Zone of skin (tissue), 1 donor: ENCODE results near the genes FXYD4, TMEM72 and ZNF22.

- RRBS = no CpG with 5 or more reads among the region's 5 CpGs
These were observed 33.8 kb downstream of the BMS1 start for GRCh38 chr10:42816318-42816825.

- RRBS = no CpG with 5 or more reads among the region's 21 CpGs
These were observed 95.6 kb upstream of the RET start for GRCh38 chr10:42981151-42981835.

DNA sequence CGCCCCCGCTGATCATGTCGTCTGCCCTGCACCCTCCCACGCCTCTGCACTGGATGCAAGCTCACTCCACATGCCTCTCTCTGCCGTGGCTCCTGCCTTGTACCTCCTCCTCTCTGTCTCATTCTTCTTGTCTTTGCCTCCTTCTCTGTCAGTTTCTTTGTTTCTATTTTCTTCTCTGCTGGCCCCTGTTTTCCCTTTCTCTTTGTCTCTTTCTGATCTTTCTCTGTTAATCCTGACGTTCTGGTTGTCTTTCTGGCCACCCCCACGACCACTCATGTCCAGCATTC, 87.7 kb upstream of the RET start:
- RRBS = no CpG with 5 or more reads among the region's 7 CpGs

- RRBS = no CpG with 5 or more reads among the region's 14 CpGs
These were observed at the start of gene FXYD4 for GRCh38 chr10:43371334-43371939. TSS of gene FXYD4 (plus strand) at chr10:43371636.

DNA sequence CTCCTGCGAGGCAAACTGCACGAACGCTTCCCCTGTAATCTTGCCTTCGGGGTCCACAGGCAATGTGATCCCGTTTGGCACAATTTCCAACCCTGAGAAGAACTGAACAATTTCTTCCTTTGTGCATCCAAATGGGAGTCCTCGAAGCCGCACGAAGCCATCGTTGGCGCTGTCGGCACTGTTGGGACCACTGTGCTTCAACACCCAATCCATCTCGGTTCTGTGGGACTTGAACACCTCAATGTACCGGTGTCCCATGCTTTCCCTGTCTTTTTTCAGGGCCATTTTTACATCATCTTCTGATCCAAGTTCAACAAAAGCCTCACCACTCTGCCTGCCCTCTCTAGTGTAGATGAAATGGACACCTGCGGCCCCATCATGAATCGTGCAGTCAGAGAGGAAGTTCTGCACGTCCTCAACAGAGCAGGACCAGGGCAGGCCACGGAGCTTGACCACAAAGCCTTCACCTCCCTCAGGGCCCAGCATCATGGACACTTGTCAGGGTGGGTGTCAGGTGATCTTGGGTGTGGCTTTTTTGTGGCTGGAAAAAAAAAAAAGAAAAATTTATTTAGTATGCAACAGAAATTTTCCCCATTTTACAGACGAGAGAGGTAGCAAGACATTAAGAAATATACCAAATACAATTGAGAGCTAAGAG, 16.1 kb downstream of the FXYD4 start:
- RRBS = no CpG with 5 or more reads among the region's 18 CpGs

- RRBS = no CpG with 5 or more reads among the region's 5 CpGs
These were observed 9.3 kb downstream of the HNRNPF start for GRCh38 chr10:43399683-43400162.

DNA sequence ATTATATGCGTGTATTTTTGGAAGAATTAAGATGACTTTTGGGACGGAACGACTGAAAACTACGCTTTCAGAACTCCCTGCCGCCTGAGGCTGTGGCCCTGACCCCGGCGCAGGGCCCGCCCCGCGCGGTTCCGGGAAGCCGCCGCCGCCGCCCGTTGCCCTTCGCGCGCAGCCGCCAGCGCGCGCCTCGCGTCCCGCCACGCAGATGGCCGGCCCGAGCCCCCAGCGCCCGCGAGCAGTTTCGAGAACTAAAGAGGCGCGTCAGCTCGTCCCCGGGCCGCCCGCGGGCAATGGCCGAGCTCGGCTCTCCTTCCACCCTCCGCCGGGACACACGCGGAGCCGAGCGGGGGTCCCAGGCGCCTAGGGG, 1.9 kb downstream of the HNRNPF start:
- RRBS = under 1% methylated on average over 37 of the region's 50 CpGs

GRCh38 chr10:43607038-43607289, 726 bp downstream of the ZNF485 start:
- RRBS = no CpG with 5 or more reads among the region's 8 CpGs

- RRBS = no CpG with 5 or more reads among the region's 4 CpGs
These were observed 167.9 kb upstream of the ZNF32 start for GRCh38 chr10:43816613-43816892.

- RRBS = 71% methylated on average over 1 of the region's 13 CpGs
These were observed 151.3 kb downstream of the CXCL12 start for GRCh38 chr10:44233441-44234088.

DNA sequence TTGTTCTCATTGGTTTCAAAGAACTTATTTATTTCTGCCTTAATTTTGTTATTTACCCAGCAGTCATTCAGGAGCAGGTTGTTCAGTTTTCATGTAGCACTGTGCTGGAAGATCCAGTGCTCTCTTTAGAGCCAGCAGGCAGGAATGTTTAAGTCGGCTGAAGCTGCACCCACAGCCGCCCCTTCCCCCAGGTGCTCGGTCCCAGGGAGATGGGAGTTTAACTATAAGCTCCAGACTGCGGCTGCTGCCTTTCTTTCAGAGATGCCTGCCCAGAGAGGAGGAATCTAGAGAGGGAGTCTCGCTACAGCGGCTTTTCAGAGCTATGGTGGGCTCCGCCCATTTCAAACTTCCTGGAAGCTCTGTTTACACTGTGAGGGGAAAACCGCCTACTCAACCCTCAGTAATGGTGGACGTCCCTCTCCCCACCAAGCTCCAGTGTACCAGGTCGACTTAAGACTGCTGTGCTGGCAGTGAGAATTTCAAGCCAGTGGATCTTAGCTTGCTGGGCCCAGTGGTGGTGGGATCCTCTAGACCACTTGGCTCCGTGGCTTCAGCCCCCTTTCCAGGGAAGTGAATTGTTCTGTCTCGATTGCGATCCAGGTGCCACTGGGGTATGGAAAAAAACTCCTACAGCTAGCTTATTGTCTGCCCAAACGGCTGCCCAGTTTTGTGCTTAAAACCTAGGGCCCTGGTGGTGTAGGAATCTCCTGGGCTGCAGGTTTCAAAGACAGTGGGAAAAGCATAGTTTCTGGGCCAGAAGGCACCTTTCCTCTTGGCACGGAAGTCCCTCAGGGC, 135.4 kb downstream of the CXCL12 start:
- RRBS = no CpG with 5 or more reads among the region's 15 CpGs

DNA sequence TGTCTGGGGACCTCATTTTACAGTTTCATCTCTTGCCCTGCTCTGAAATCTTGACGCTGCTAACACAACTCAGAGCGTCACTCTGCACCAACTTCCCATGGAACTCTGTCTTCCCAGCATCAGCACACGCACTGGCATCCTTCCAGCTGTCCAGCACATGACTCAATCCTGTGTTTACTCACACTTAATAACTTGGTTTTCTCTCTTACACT, 131.1 kb downstream of the CXCL12 start:
- RRBS = no CpG with 5 or more reads among the region's 3 CpGs

DNA sequence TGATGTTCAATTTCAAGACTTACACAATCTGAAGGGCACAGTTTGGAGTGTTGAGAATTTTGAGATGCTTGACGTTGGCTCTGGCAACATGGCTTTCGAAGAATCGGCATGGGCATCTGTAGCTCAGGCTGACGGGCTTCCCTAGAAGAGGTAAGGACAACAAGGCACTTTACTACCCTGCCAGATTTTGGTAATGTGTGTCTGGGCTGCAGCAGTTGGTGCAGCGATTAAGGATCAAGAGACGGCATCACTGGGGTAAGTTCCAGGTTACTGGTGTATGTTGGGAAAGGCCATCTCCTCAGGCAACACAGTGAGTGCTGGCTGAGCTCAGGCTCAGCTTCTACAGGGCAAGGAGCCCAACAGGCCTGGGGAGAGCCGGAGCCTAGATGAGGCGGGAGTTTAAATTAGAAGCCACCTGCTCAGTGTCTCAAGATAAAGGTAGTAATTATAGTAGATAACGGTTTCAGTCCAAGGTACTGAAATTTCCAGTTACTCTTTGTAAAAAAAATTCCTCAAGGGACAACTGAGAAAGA, 4.1 kb downstream of the CXCL12 start:
- RRBS = no CpG with 5 or more reads among the region's 9 CpGs

GRCh38 chr10:44576600-44577350, 191.9 kb upstream of the CXCL12 start:
- RRBS = no CpG with 5 or more reads among the region's 9 CpGs

DNA sequence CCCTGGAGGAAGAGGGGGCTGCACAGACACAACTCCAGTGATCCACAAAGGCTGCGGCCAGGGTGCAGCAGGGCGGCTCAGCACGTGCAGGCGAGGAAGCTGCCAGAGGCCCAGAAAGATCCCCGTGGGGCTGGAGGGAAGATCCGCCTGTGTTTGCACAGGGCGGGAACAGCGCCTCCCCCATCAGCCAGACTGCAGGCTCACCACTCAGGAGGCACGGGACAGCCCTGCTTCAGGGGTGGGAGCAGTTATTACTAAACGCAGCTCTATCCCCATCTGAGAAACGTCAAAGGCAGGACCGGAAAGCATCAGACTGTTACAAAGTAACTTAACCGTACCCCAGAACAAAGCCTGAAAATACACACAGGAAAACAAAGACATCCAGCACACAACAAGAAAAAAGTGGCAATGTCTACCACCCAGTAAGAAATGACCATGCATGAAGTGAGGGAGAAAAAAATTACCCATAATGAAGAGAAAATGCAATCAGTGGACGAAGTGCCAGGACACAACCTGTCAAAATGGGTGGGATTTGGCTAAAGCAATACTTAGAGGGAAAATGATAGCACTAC, 45.6 kb upstream of the TMEM72 start:
- RRBS = no CpG with 5 or more reads among the region's 14 CpGs

DNA sequence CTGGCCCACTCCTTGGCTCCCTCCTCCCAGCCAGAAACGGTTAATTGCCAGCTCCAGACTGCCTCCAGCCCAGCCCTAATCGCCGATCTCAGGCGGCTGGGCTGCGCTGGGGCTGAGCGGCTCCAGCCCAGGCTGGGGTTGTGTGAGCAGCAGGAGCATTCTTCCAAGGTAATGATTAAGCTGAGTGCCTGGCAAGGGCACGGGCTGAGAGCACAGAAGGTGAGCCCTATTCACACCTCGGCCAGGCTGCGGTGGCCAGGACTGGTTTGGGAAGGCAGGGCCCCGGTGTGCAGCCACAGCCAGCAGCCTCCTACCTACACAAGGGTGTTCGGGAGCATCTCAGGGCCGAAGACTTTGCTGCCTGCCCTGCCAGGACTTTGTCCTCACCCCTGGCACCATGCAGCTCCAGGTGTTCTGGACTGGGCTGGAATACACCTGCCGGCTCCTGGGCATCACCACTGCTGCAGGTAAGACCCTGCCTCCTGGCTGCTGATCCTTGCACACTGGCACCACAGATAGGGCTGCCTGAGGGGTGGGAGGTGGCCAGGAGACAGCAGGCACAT, at the start of gene TMEM72:
TSS of gene TMEM72 (plus strand) at position 222 of the 563 bp plus-strand sequence.
- RRBS = no CpG with 5 or more reads among the region's 13 CpGs

- RRBS = 83% methylated on average over 1 of the region's 21 CpGs
These were observed 5.0 kb downstream of the DEPP1 start for GRCh38 chr10:44973173-44974444.

DNA sequence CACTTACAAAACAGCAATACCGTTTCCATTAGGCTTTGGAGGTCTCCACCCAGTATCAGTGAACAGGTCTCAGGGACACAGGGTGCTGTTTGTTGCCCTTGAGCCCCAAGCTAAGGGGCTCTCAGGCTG, 4.3 kb downstream of the DEPP1 start:
- RRBS = no CpG with 5 or more reads among the region's 1 CpG

DNA sequence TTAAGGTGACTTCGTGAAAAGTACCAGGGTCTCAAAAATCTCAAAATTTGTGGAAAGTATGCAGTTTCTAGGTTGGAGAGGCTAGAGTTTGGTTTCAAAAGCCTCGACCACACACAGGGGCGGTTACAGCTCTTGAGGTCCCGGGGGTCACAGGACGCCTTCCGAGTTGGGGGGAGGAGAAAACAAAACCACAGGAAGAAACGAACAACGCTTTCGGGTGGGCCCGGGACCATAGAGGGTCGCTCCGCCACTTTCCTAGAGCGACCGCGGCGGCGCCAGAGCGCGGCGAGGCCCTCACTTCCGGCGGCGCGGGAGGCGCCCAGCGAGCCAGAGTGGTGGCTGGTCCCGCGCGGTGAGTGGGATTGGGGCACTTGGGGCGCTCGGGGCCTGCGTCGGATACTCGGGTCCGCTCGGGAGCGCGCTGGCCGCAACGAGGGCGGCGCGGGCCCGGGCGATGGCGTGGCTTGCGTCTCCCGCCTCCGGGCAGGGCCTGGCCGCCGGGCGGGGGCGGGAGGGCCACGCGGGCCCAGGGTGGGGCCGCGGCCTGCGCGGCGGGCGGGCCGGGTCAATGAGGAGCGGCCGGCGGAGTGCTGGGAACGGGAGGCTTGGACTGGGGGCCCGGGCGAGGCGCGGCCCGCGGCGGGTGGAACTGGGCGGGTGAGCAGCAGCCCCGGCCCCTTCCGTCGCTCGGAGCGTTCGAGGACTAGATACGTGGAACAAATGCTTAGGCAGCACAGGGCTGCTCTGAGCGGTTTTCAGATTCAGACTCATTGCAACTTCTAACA, at the start of gene ZNF22:
TSS of gene ZNF22 (plus strand) at position 297 of the 785 bp plus-strand sequence.
- RRBS = 2% methylated on average over 38 of the region's 82 CpGs

- RRBS = no CpG with 5 or more reads among the region's 13 CpGs
These were observed 865 bp downstream of the ZNF22 start for GRCh38 chr10:45001412-45002164.